Panc1 (cell line): ENCODE measurements around the genes SCGB1C1, IFITM1 and TALDO1.

- RRBS, 2 experiments = no CpG with 5 or more reads among the region's 12 CpGs
Observed at GRCh38 chr11:192674-193163, at the start of gene SCGB1C1. Gene SCGB1C1, plus strand, starts transcription at chr11:193078.

- RRBS, 2 experiments = no CpG with 5 or more reads among the region's 17 CpGs
Observed at GRCh38 chr11:209553-210156, 2.1 kb downstream of the RIC8A start.

DNA sequence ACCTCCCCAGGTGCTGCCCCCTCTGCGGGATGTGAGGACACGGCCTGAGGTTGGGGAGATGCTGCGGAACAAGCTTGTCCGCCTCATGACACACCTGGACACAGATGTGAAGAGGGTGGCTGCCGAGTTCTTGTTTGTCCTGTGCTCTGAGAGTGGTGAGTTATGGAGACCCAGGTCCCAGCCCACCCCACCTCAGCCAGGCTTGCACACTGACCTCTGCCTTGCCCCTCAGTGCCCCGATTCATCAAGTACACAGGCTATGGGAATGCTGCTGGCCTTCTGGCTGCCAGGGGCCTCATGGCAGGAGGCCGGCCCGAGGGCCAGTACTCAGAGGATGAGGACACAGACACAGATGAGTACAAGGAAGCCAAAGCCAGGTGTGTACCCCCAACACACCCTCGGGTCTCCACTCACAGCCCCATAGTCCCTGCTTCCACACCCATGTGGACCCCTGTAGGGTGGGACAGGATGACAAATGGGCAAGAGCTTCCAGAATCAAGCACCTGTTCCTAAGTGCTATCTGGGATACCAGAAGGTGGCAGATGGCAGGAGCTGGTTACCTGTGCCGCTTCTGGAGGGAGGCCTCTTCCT, 5.2 kb downstream of the RIC8A start:
- RRBS, 2 experiments = no CpG with 5 or more reads among the region's 10 CpGs

- RRBS, 2 experiments = no CpG with 5 or more reads among the region's 14 CpGs
Observed at GRCh38 chr11:215418-216358, 8.2 kb downstream of the RIC8A start.

DNA sequence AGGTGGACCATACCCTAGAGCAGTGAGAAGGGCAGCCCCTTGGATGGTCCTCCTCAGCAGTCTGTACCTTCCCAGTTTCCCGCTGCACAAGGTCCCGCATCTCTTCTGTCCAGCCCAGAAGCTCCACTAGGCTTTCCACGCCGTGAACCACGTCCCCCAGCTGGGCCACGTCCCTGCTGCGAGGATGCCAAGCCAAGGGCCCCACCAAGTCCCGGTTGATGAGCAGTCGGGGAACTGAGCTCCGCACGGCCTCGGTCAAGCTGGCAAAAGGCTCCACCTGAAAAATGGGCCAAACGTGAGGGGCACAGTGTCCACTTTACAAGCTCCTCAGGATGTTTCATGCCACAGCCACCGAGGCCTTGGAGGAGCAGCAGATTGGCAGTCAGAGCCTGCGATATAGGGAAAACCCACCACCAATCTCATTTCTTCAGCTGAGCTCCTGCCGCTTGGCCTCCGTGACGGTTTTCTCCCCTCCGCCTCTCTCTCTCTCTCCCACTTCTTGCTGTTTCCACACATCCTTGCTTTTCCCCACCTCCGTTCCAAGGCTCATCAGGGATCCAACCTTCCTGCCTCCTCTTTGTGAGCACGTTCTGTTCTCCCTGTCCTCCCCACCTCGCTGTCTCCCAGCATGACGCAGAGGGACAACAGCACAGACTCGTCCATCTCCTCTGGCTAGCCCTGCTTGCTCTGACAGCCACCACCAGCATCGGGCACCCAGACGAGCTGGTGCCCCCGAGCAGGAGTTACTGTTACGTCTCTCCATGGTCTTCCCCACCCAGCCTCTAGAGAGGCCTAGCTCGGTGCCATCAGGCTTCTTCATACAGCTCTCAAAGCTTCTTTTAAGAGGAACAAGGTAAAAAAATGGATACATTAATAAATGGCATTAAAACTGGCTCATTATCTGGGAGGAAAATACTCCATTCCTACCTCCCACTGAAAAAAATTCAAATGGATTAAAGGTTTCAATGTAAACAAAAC, 11.5 kb downstream of the RIC8A start:
- RRBS, 2 experiments = no CpG with 5 or more reads among the region's 29 CpGs

DNA sequence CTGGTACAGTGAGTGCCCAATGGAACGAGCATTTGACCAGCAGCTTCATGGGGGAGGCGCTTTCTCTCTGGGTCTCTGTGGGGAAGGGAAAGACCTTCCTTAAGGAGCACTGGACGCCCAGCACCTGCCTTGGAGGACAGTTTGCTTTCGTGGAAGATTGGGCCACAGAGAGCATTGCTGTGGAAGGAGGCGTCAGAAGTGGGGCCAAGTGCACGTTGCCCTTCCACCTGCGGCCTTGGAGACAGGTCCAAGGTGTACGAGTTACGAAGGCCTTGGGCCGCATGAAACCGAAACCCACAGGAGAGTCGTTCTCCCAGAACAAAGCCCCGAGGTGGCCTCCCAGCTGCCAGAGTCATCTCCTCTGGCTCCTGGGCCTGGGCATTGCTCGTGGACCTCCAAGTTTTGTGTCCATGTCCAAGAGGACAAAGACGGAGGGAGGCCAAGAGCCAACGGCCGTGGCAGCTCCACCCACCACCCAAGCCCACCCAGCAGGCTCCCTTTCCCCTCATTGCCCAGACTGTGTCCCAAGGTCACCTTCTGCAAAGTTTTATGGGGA, 5.9 kb upstream of the NLRP6 start:
- RRBS, 2 experiments = no CpG with 5 or more reads among the region's 17 CpGs

DNA sequence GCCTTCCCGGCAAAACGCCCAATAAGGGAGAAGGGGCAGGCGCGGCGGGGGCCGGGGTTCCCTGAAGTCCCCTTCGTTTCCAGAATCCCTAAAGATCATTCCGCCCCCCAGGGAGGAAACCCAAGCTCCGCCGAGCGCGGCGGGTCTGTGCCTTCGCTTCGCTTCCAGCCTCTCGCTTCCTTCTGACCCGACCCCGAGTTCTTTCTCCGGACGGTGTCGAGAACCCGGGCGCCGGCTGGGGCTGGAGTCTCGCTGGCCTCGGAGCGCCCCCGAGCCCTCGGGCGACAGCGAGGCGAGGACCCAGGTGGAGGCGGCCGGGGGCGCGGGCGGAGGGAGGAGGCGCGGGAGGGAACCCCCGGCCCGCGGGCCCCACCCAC, 430 bp upstream of the PGGHG start:
- RRBS, 2 experiments = 2 to 5% methylated on average over 18 of the region's 42 CpGs

GRCh38 chr11:290569-291401, 1.9 kb downstream of the PGGHG start:
- RRBS, 2 experiments = 67 to 76% methylated on average over 1 to 2 of the region's 17 CpGs

DNA sequence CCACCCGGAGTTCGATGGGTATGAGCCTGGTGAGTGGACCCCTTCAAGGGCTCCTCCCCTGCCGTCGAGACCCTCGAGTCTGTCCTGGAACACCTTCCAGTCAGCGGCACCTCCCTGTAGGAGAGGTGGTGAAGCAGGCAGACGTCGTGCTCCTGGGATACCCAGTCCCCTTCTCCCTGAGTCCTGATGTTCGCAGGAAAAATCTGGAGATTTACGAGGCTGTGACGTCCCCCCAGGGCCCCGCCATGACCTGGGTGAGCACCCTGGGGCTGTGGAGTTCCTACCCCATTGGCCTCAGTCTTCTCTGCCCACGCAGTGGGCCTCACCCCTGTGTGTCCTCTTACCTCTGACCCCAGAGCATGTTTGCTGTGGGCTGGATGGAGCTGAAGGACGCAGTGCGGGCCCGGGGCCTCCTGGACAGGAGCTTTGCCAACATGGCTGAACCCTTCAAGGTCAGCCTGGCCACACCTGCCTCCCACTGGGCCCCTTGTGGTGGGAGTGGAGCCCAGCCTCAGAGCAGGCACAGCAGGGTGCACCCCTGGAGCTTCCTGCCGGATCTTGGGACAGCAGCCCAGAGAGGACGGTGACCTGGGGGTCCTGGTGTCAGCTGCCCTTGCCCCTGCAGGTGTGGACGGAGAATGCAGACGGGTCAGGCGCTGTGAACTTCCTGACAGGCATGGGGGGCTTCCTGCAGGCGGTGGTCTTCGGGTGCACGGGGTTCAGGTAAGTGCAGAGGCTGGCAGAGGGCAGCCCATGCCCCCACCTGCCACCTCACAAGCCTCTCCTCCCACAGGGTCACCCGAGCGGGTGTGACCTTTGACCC, 4.8 kb downstream of the PGGHG start:
- RRBS, 2 experiments = no CpG with 5 or more reads among the region's 26 CpGs

GRCh38 chr11:308785-309024, 1.1 kb downstream of the IFITM2 start:
- RRBS, 2 experiments = no CpG with 5 or more reads among the region's 4 CpGs

DNA sequence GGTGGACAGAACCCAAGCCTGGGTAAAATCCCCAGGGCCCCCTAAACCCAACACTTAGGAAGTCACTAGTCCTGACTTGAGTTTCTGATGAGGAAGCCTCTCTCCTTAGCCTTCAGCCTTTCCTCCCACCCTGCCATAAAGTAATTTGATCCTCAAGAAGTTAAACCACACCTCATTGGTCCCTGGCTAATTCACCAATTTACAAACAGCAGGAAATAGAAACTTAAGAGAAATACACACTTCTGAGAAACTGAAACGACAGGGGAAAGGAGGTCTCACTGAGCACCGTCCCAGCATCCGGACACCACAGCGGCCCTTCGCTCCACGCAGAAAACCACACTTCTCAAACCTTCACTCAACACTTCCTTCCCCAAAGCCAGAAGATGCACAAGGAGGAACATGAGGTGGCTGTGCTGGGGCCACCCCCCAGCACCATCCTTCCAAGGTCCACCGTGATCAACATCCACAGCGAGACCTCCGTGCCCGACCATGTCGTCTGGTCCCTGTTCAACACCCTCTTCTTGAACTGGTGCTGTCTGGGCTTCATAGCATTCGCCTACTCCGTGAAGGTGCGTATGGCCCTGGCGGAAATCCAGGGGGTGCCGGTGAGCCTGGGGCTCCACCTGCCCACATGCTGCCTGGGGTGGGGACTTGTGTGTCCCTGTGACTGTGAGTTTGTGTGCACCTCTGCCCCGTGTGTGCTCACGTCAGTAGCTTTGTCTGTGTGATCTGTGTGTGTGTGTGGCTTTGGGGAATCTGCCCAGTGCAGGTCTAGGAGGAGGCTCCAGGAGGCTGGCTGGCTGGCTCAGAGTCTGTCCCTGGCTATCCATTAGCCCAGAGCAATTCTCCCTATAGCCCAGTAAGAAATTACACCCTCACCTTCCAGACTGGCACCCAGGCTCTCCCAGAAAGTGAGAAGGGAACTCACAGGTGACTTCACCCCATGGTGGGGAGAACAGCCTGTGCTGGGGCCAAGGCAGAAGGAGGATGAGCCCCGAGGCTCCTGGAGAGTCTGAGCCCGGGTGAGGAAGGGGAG, at the start of gene IFITM1:
Gene IFITM1, plus strand, starts transcription at position 253 of the 1,036 bp plus-strand sequence.
- RRBS, 2 experiments = no CpG with 5 or more reads among the region's 20 CpGs

GRCh38 chr11:414404-414880, 357 bp downstream of the SIGIRR start:
- RRBS, 2 experiments = no CpG with 5 or more reads among the region's 10 CpGs

DNA sequence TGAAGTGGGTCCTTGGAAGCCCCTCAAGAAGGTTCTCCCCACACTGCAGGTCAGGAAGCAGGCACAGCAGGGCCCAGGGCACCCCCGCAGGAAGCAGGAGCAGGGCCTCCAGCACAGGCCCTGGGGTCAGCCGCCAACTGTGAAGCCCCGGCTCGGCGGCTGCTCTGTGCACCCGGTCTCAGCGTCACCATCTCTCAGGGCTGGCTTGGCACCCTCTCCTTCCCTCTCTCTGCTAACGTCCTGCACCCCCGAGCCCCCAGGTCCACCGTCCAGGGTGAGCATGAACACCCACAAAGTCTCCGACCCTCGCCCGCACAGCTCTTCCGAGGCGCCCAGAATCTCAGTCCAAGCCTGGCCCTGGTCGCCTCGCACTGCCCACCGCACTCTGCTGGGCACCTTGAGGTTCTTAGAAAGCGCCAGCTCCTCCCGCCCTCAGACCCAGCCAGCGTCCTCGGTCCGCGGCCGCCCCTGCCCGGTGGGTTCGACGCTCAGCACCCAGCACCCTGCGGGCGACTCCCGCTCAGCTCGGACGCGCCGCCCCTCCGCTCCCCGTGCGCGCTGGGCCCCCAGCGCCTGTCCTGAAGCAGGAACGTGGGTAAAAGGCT, 1.4 kb upstream of the SIGIRR start:
- RRBS, 2 experiments = no CpG with 5 or more reads among the region's 41 CpGs

DNA sequence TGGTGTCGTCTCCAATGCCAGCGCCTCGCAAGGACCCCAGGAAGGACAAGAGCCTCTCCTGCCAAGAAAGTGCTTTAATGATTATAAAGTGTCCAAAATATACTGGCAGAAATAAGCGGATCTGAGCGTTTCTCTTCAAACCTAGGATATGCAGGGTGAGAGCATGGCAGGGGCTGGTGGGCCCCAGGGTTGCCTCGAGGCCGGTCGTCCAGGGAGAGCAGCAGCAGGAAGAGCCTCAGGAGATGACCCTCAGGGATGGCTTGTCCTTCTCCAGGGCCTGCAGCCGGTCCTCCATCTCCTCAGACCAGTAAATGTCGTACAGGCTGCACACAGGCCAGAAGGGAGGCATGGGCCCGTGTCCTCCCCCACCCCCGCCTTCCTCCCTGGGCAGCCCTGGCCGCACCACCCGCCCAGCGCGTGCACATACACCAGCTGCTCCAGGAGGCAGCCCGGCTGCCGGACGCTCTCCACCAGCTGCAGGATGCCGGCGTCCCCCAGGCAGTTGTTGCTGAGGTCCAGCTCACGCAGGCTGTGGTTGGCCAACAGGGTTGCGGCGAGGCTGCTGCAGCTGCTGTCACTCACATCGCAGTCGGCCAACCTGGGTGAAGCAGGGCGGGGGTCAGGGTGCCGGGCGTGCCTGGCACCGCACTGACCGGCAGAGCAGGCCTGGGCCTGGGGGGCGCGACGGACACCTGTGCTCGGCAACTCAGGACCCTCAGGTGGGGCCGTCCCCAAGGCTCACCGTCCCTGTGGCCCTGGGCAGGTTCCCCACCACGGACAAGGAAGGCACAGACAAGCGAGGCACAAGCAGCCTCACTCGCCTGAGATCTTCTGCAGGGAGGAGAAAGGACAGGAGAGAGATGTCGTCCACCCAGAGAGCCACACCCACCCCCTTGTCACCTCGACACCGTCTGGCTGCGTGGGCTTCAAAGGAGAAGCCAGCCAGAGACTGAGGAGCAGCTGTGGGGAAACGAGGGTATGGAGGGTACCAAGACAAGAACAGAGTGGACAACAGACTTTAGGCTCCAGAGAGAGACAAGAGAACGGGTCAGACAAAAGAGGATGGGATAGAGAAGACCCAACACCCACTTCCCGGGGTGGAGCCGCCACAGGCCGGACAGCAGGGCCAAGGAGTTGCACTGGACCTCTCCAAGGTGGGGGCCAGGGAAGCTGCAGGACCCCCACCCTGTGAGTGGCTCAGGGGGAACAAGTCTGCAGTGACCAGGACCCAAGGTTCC, 12.2 kb downstream of the RNH1 start:
- RRBS, 2 experiments = 55 to 73% methylated on average over 3 of the region's 49 CpGs

GRCh38 chr11:555813-556617, 4.5 kb downstream of the LMNTD2 start:
- RRBS, 2 experiments = 11 to 18% methylated on average over 64 to 65 of the region's 96 CpGs

DNA sequence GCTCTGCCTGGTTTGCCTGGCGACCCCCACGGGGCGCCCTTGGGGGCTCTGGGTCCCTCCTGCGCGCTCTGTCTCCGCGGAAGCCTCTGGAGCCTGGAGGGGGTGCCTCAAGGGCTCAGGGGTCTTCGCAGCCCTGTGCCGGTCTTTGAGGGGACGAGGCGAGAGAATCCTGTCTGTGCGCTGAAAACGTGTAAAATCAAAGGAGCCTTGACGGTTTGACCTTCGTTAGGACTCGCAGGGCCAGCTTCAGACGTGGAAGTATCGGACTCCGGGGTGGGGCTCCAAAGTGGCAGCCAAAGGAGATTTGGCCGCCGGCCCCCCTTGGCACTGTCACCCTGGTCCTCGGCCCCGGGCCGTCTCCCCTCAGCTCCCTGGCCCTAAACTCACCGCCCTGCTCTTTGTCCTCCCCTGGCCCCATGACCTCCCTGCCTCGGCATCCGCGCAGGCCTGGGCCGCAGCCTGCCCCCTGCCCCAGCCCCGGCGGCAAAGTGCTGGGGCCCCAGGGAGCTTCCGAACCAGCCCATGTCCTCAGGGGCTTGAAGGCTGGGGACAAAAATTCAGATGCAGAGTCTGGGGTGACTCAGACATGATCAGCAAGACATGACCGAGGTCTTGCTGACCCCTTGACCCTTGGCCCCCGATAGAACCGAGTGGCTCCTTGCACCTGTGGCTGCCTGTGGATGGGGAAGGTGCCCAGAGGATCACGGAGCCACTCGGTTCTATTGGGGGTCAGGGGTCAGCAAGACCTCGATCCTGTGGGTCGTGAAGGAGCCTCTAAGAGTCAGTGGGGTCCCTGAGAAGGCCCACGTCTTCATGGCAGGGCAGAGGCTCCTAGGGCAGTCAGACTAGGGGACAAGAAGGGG, 6.9 kb upstream of the PHRF1 start:
- RRBS, 2 experiments = 69 to 81% methylated on average over 5 to 10 of the region's 40 CpGs

GRCh38 chr11:581371-582084, 5.3 kb downstream of the PHRF1 start:
- RRBS, 2 experiments = no CpG with 5 or more reads among the region's 28 CpGs

GRCh38 chr11:639585-639959, 2.5 kb downstream of the DRD4 start:
- RRBS, 2 experiments = 96 to 97% methylated on average over 17 of the region's 57 CpGs

- RRBS, 2 experiments = 1 to 7% methylated on average over 29 to 30 of the region's 86 CpGs
Observed at GRCh38 chr11:746669-747533, at the start of gene TALDO1. Gene TALDO1, plus strand, starts transcription at chr11:747464.

DNA sequence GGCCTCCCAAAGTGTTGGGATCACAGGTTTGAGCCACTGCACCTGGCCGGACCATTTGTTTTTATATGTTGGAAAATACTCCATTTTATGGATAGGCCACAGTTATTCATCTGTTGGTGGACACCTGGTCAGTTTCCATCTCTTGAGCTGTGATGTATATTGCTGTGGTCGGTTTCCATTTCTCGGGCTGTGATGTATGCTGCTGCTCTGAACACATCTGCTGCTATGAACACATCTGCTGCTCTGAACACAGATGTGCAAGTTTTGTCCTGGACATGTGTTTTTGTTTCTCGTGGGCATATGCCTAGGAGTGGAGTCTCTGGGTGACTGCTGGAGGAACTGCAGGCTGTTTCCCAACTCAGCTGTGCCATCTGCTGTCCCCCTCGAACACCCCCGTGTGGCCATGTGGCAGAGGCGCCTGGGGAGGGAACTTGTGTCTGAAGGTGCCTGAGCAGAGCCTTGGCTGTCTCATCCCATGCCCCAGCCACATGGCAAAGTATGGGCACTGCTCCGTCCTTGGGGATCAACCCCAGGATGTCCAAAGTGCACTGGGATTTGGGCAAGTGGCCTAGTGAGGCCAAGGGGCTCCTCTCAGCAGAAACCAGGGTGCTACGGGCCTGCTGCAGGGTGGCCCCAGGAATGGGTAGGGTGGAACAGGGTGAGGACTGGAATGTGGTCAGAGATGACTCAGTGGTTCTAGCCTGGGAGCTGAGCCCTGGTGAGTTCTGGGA, 14.9 kb downstream of the GATD1 start:
- RRBS, 2 experiments = no CpG with 5 or more reads among the region's 9 CpGs